Skeletal muscle satellite cell (primary cell): ENCODE measurements around a stretch of chr11.

GRCh38 chr11:207801-208560 is 473 bp downstream of the RIC8A start:
- CAGE, long polyA plus RNA = no peak

GRCh38 chr11:237305-238064 is 709 bp downstream of the PSMD13 start:
- CAGE, long polyA plus RNA = no peak

DNA sequence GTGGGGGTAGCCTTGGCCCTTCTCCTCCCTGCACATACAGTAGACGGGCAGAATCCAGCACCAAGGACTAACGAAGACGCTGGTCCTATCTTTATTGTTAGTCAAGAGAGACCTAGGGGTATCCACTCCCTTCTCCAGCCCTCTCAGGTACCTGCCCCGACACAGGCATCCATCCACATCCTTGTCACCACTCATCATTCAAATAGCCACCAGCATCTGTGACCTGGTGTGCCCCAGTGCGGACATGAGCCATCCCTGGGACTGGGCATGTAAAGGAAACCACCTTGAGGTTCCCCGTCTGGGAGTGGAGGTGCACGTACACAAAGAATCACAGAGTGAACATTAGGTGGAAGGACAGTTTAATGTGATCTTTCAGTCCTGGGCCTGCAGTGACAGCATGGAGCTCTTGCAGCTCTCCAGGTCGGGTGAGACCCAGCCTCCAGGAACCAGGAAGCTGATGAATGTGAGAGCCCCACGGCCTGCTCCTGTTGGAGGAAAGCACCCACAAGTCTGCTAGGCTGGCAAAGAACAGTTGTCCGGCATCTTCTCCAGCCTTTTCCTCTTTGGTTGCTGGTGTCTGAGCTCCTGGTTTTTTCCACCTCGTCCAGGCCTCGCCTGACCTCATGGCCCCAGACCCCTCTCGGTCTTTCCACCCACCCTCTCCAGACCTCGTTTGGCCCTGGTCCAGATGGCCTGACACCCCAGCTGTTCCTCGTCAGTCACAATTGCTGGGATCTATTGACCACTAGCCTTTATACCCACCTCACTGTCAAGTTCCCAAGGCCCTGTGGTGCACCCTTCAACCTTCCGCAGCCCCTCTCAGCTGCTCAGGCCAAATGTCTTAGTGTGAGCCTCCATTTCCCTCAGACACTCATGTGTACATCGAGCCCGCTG is 16.5 kb downstream of the PSMD13 start:
- CAGE, long polyA plus RNA = no peak

DNA sequence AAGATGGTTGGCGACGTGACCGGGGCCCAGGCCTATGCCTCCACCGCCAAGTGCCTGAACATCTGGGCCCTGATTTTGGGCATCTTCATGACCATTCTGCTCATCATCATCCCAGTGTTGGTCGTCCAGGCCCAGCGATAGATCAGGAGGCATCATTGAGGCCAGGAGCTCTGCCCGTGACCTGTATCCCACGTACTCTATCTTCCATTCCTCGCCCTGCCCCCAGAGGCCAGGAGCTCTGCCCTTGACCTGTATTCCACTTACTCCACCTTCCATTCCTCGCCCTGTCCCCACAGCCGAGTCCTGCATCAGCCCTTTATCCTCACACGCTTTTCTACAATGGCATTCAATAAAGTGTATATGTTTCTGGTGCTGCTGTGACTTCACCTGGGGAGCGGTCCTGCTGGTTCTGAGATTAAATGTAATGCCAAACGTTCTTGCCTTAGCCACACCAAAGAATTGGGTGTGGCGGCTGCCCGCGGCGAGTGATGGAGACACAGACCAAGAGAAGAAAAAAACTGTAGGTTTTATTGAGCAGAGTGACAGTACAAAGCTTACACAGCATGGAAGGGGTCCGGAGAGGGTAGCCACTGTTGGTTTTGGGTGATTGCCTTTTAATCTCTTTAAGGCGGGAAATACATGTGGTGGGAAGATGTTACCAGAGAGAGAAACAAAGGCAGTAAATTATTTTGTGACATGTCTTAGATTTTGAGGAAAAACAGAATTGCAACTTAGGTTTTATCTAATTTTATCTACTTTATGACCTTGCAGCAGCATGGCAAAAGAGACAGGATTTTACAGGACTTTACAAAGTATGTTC is 1.6 kb downstream of the IFITM2 start:
- CAGE, long polyA plus RNA = no peak

DNA sequence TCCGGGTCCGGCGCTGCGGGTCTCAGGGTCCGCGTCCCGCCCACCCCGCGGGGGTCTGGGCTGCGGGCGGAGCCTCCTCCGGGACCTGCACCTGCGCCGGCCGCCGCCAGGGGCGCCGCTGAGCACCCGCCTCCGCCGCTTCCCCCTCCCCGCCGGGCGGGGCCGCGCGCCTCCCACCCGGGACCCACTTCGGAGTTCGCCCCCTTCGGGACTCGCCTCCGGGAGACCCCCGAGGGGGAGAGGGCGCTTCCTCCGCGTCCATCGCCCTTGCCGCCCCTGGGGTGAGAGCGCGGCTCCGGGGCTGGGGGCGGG is 2.2 kb downstream of the IFITM3 start:
- CAGE, long polyA plus RNA = no peak

- CAGE, long polyA plus RNA = no peak
Measured at GRCh38 chr11:341376-341747, 20.7 kb upstream of the IFITM3 start.

DNA sequence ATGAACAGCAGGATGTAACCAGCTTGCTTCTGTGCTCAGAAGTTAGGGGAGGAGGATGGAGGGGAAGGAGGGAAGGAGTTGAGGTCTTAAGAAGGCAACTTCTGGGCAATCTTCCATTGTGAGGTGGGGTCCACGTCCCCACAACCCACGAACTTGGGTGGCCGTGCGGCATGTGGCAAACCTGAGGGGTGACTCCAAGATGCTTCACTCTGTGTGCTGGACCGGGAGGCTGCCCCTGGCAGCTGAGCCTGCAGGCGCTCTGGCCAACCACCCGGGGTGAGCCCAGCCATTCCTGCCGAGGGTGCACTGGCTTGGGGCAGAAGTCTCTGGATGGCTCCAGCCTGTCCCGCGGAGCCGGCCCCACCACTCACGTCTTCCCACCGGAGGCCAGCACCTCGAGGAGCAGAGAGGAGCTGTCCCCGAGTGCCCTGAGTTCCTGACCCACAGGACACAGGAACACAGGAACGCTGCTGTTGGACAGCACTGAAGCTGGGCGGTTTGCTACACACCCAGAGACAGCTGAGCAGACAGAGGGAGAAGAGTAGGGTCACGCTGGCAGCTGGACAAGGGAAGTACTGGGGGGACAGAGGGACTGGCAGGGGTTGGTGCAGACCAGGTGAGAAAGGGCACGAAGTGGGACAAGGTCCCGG is 956 bp upstream of the B4GALNT4 start:
- CAGE, long polyA plus RNA = no peak

DNA sequence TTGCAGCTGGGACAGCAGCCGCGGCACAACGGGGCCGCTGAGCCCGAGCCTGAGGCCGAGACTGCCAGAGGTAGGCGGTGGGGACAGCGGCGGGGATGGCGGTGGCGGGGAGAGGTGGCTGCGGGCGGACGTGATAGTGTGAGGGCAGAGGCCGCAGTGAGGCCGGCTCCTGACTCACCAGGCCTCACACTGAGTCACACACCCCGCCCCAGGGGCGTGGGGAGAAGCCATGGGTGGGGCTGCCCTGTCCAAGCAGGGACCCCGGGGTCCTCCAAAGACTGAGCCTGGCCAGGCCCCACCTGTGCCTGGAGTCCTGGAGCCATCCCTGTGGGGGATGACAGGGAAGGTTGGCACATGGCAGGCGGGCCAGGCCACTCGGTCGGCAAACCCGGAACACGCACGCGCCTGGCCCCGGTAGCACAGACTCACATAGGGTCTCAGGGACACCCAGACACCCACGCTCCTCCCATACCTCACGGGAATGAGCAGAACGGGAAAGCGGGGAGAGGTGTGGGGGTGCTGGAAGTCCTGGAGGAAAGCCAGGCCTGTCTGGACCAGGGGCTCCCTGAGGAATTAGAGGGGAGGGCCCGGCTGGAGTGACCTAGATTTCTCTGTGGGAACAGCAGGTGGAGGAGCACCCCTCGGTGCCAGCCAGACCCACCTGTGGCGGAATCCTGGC is 585 bp downstream of the PKP3 start:
- CAGE, long polyA plus RNA = no peak

- CAGE, long polyA plus RNA = no peak
Measured at GRCh38 chr11:455245-455490, 5.1 kb downstream of the PTDSS2 start.

DNA sequence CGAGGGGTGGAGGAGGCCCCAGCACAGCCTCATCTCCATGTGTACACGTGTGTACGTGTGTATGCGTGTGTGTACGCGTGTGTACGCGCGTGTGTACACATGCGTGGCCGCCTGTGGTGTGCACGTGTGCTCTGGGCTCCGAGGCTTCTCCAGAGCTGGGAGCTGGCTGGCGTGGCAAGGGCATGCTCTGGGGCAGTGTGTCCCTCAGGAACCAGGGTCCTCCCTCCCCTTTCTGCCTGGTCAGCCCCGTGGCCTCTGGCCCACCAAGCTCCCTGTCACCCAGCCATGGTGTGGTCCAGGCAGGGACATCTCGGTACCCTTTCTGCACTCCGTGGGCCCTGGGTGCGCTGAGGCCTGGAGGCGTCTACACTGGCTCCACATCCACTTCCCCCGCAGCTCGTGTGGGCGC is 16.3 kb downstream of the RNH1 start:
- CAGE, long polyA plus RNA = no peak

DNA sequence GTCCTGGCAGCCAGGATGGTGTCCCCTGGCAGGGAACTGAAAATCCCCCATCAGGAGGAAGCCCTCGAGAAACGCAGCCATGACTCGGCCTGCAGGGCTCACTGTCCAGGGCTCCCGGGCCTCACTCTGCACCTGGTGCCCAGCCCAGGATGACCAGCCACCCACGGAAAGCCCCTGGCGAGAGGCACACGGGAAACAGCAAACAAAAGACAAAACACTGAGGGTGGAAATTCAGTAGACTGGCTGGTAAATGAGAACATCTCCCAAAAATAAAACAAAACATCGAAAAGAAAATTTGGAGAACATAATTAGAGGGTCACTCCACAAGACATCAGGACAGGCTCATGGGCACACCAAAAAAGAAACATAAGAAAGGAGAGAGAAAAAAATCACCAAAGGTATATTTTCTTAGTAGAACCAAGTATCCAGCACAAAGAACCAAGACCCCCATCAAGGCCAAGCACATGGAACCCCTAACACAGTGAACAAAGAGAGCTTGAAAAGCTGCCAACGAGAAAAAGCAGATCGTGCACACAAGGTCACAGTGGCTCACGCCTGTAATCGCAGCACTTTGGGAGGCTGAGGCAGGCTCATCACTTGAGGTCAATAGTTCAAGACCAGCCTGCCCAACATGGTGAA is 11.2 kb downstream of the RNH1 start:
- CAGE, long polyA plus RNA = no peak

- CAGE, long polyA plus RNA = no peak
Measured at GRCh38 chr11:573029-573844, 3.0 kb upstream of the PHRF1 start.

DNA sequence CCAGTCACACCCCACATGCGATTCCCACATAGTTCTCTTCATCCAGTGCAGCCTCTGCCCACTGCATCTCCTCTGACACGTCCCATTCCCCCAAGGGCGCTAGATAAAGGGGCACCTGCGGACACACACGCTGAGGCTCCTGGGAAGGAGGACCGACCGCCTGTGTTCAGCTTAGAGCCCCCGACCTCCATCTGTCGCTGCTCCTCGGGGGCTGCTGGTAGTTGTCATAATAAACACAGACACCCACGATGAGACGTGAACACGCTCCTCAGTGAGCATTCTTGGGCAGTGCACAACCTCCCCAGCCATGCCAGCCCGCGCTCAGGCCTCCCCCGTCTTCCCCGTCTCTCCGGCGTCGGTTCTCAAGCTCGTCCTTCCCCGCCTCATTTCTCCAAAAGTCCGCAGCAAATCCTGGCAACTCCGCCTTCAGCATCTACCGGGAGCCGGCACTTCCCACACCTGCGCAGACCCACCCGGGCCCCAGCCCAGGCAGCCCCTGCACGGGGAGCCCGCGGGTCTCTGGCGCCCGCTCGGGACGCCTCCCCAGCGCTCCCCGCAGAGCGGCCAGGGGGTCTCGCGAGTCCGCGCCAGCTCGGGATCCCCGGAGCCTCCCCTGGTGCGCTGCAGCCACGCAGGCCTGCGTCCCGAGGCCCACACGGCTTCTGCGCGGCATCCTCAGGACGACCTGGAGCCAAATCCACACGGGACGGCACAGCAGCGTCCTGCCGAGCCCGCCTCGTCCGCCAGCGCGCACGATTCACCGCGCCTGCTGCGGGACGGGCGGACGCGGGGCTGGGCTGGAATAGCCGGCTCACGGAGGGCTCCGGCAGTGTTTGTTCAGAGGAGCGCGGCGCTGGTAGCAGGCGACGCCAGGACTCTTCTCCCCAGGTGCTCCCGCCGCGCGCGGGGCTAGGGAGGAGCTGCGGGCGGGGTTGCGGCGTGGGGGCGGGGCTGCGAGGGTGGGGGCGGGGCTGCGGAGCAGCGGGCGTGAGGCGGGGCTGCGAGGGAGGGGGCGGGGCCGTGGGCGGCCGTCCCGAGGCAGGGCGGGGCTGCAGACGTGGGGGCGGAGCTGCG is 969 bp upstream of the PHRF1 start:
- CAGE, long polyA plus RNA = no peak

GRCh38 chr11:611063-611543 is 4.6 kb downstream of the IRF7 start:
- CAGE, long polyA plus RNA = no peak

GRCh38 chr11:623962-624353 is 797 bp downstream of the CDHR5 start:
- CAGE, long polyA plus RNA = no peak

DNA sequence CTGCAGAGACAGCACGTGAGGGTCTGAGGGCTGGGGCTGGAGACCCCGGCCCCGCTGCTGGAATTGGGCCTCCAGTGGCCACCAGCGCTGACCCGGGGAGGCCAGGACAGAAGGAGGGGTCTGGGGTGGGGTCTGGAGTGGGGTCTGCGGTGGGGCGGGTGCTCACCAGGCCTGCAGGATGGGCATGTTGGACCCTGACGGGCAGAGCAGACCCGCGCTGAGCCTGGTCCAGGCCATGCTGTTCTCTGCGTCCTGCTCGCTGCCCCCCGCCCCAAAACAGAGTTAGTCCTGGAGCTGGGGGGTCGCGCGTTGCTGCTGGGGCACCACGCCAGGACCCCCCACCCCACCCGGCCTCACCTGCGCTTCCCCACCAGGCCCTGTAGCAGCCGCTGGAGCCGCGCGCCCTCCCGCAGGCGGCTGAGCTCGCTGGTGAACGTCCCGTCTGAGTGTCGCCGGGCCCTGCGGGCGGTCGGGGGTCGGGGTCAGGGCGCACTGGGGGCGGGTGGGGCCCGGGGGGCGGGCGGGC is 387 bp downstream of the SCT start:
- CAGE, long polyA plus RNA = no peak

- CAGE, long polyA plus RNA = no peak
Measured at GRCh38 chr11:653575-654307, 16.7 kb downstream of the DRD4 start.

GRCh38 chr11:702717-703223 is 3.3 kb upstream of the EPS8L2 start:
- CAGE, long polyA plus RNA = no peak

- CAGE, long polyA plus RNA = no peak
Measured at GRCh38 chr11:707655-708465, 1.8 kb downstream of the EPS8L2 start.

- CAGE, long polyA plus RNA = no peak
Measured at GRCh38 chr11:737889-738408, 9.3 kb upstream of the TALDO1 start.